ENCODE measurements around the genes FAM3C and WASL.

- RRBS, result no CpG with 5 or more reads among the region's 8 CpGs
These were observed 117.5 kb downstream of the TES start for GRCh38 chr7:116327715-116328315.

DNA sequence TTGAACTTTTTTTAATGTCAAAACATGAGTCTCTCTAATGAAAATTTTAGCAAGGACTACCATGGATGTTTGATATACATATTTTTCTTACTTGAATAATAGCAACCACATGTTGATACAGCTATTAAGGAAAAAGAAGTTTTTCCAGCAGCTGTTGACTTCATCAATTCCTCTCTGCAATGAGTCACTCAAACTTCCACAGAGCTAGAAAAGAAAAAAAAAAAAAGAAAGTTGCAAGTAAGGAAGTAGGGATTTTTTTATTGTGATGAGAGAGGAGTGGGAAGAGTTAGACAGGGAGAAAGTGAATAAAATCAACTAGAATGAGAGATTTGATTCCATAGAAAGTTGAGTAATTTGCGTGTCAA, 46.2 kb downstream of the CAV1 start:
- RRBS, result no CpG with 5 or more reads among the region's 1 CpG

DNA sequence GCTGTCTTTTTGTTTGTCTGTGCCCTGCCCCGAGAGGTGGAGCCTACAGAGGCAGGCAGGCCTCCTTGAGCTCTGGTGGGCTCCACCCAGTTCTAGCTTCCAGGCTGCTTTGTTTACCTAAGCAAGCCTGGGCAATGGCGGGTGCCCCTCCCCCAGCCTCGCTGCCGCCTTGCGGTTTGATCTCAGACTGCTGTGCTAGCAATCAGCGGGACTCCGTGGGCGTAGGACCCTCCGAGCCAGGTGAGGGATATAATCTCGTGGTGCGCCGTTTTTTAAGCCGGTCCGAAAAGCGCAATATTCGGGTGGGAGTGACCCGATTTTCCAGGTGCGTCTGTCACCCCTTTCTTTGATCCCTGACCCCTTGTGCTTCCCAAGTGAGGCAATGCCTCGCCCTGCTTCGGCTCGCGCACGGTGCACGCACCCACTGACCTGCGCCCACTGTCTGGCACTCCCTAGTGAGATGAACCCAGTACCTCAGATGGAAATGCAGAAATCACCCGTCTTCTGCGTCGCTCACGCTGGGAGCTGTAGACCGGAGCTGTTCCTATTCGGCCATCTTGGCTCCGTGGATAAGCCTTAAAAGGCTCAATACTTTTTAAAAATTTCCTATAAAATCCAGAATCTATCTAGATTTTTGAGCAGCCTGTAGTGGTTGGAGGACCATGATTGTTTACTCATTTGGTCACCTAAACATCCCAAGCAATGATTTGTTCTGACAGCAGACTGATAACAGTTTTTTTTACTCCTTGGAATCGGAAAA, 52.1 kb downstream of the MET start:
- RRBS, result no CpG with 5 or more reads among the region's 33 CpGs

GRCh38 chr7:117481084-117481315, 1.2 kb downstream of the CFTR start:
- RRBS, result no CpG with 5 or more reads among the region's 2 CpGs

DNA sequence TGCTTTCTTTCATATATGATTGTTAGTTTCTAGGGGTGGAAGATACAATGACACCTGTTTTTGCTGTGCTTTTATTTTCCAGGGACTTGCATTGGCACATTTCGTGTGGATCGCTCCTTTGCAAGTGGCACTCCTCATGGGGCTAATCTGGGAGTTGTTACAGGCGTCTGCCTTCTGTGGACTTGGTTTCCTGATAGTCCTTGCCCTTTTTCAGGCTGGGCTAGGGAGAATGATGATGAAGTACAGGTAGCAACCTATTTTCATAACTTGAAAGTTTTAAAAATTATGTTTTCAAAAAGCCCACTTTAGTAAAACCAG, 55.3 kb downstream of the CFTR start:
- RRBS, result no CpG with 5 or more reads among the region's 3 CpGs

DNA sequence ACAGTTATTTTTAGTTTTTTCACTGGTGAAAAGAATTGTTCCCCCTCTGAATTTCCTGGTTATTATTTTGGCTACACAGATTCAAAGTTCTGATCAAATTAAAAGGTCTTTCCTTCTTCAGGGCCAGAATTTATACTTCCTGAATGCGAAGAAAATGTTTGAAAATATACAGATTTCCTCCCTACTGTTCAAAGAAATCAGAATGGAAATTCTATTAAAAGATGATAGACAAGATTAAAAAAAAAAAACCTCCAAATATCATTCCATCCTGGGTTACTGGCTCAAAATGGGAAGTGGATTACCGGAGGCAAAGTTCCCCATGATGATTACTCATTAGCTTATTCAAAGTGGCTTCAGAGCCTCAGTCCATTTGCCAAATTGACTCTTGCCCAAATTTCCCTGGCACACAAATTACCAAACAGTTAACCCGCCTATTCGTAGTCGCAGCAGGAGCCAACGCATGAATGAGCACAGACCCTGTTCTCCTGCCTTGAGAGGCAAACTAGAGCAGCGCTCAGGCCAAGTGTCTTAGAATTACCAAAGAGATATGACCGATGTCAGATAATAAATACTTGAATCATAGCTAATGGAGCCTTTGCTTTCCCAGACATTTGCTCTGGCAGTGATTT, 65.1 kb downstream of the CTTNBP2 start:
- RRBS, result no CpG with 5 or more reads among the region's 8 CpGs

DNA sequence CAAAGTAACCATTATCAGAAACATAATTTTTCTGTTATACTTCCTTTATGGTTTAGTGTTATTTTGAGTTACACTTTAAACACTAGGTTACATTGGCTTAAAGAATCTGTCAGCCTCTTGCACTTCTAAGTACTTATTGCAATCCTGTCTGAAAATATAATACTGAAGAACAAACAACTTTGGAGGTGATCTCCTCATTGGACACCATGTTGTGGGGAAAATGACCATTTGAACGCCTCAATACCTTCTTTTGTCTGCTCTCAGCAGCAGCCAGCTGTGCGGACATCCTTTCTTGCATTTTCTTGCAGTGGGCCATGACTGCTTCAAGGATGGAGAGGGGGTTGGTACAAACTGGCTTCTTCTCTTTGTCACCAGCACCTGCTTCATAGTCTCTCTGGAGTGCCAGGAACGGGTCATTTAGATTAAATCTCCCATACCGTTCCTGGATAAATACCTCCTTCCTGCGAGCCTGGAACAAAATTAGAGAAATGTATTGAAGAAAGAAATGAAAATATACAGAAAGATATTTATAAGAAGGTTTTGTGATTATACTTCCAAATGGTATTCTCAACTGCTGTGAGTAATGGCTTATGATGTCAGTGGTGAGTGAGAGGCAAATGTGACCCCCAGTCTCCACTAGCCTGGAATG, 62.6 kb downstream of the CTTNBP2 start:
- RRBS, result no CpG with 5 or more reads among the region's 5 CpGs

- RRBS, result no CpG with 5 or more reads among the region's 3 CpGs
These were observed 45.3 kb downstream of the CTTNBP2 start for GRCh38 chr7:117827911-117828427.

DNA sequence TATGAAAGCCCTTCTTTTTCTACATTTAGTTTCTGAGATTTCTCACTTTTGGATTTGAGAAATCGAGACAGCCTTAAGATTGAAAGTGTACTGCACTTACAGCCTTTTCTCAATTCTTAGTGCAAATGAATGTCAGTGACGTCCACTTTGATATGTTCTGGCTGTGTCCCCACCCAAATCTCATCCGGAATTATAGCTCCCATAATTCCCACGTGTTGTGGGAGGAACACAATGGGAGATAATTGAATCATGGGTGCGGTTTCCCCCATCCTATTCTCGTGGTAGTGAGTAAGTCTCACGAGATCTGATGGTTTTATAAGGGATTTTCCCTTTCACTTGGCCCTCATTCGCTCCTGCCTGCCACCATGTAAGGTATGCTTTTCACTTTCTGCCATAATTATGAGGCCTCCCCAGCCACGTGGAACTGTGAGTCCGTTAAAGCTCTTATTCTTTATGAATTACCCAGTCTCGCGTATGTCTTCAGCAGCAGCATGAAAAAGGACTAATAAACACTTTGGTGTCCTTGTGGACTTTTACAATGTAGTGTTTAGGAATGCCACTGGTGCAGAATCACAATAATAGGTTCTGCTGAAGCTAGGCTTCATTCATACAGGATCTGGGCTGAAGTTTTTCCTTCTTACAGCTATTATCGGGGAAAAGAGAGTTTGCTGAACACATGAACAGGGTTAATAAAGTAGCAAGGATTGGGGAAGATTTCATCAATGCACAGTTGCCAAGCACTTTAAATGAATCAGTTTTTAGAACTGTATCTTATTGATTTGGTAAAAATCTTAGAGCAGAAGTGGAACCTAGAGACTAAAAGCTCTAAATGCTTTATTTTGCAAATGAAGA, 74.2 kb downstream of the CPED1 start:
- RRBS, result no CpG with 5 or more reads among the region's 13 CpGs

- RRBS, result no CpG with 5 or more reads among the region's 4 CpGs
These were observed 88.2 kb downstream of the CPED1 start for GRCh38 chr7:121076275-121077614.

- RRBS, result no CpG with 5 or more reads among the region's 5 CpGs
These were observed 92.2 kb downstream of the CPED1 start for GRCh38 chr7:121080548-121081274.

GRCh38 chr7:121395367-121396489, at the start of gene FAM3C:
FAM3C (minus strand) TSS chr7:121396308.
- RRBS, result 2% methylated on average over 39 of the region's 100 CpGs

DNA sequence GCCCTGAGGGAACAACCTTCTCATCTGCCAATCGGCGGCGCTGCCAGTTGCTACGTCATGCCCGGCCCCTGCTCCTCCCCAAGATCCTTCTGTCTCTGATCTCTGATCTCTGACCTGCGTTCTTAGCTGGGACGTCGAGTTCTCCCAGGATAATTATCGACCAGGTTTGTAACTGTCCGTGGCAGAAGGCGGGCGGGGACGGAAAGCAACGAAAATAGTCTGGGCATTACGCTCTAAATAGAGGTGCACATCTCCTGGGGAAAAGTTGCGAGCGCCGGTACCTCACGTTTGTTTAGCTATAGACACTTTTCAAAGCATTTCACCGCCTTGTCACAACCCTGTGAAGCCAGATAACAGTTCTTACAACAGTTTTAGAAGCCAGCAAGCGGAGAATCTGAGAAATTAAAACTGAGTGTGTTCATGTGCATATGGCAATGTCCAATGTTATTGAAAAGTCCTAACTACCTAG, 318 bp upstream of the AASS start:
- RRBS, result no CpG with 5 or more reads among the region's 21 CpGs

DNA sequence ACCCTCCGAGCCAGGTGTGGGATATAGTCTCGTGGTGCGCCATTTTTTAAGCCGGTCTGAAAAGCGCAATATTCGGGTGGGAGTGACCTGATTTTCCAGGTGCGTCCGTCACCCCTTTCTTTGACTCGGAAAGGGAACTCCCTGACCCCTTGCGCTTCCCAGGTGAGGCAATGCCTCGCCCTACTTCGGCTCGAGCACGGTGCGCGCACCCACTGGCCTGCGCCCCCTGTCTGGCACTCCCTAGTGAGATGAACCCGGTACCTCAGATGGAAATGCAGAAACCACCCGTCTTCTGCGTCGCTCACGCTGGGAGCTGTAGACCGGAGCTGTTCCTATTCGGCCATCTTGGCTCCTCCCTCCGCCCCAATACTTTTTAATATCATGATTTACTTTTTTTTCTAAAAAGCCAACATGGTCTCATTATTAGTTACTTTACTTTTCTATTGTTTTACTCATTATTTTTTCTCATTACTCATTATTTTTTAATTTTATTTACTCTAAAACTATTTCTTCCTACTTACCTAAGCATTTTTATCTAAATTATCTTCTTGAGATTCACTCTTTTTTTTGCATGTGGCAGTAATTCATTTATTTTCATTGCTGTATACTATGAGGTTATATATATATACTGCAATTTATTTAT, 19.8 kb downstream of the FEZF1 start:
- RRBS, result no CpG with 5 or more reads among the region's 25 CpGs

GRCh38 chr7:122378778-122379327, 74.3 kb upstream of the FEZF1 start:
- RRBS, result no CpG with 5 or more reads among the region's 4 CpGs

DNA sequence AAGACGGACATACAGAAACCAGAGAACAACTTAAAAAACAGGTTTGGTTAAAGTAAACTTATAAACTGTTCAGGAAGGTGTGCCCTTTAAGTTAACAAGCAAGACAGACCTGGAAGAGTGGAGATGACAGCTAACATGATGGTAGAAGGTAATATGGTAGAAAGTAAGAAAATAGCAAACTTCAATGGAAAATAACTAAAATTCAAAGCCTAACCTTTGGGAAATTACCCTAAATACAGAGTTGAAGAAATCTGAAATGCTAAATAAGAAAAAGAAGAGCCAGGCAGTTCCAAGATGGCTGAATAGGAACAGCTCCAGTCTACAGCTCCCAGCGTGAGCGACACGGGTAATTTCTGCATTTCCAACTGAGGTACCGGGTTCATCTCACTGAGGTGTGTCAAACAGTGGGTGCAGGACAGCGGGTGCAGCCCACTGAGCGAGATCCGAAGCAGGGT, 52.2 kb downstream of the CADPS2 start:
- RRBS, result no CpG with 5 or more reads among the region's 8 CpGs

- RRBS, result no CpG with 5 or more reads among the region's 1 CpG
These were observed 123.7 kb downstream of the IQUB start for GRCh38 chr7:123410559-123411136.

DNA sequence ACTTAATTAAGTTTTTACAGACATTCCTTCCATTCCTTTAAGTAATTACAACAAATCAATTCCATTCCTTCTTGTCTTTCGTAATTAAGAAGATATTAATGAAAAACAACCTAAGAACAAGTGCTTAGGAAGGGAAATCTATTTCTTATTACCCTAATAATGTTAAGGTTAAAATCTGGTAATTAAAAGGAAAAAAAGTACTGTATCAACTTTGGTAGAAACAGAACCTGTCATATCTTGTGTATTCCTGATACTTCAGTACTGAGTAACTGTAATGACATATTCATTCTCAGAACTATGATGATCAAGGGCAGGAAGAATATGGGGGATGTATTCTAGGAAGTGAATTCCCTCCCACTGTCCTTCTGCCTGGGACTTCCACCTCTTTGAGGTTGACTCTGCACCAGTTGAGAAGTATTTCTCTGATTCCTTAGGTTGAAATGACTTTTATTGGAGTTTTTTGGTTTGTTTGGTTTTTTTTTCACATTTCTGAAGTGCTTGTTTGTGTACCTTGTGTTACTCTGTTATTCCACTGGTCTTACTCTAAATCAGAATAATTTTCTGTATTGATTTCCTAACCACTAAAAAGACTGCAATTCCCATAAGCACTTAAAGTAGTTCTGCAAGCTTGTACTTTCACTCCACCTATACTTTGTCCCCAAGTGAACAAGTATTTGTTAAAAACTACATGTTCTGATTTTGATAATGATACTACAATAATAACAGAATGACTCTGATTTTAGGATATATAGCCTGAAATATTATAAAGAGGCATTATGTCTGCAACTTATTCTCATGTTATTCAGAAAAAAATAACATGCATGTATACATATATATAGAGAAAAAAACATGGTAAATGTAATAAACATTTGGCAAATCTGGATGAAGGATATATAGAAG, 36.9 kb downstream of the WASL start:
- RRBS, result no CpG with 5 or more reads among the region's 1 CpG

GRCh38 chr7:123748285-123749117, at the start of gene WASL:
WASL (minus strand) TSS chr7:123749003.
- RRBS, result 2% methylated on average over 28 of the region's 89 CpGs

Data from amniotic epithelial cell (primary cell).